A375 (cell line): ENCODE data around the genes PHACTR1 and SIRT5.

- RAMPAGE, long total RNA: no peak
These were observed 16.7 kb downstream of the ADTRP start for GRCh38 chr6:11761634-11762579.

DNA sequence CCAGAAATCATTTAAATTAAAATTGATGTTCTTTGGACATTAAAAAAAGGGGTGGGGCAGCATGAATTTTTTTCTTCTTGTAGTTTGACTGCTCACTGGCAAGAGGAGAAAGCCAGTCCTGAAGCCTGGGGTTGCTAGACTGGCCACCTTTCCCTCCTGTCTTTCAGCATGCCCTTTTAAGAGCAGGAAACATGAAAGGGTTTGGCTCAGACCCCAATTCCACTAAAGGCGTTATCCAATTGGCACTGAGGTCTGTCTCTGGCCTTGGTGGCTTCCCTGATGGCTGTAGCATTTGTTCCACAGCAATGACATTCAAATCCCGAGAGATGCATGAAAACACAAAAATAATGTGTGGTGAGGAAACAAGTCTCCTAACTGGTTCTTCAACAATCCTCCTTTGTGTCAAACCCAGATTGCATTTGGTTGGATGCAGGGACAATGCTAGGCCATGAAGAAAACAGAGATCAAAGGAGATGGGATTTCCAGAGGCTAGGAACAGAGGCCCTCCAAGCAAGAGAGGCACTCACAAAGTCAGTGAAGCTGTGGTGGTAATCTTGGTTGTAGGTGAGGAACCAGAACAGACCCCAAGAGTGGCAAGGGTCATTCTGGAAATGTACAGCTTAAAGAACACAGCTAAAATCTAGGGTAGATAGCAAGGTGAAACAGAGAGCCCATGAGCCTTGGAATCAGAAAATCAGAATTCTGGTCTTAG is 56.5 kb upstream of the ADTRP start:
- RAMPAGE, long total RNA: no peak

- RAMPAGE, long total RNA: no peak
These were observed 72.9 kb upstream of the ADTRP start for GRCh38 chr6:11851535-11851807.

DNA sequence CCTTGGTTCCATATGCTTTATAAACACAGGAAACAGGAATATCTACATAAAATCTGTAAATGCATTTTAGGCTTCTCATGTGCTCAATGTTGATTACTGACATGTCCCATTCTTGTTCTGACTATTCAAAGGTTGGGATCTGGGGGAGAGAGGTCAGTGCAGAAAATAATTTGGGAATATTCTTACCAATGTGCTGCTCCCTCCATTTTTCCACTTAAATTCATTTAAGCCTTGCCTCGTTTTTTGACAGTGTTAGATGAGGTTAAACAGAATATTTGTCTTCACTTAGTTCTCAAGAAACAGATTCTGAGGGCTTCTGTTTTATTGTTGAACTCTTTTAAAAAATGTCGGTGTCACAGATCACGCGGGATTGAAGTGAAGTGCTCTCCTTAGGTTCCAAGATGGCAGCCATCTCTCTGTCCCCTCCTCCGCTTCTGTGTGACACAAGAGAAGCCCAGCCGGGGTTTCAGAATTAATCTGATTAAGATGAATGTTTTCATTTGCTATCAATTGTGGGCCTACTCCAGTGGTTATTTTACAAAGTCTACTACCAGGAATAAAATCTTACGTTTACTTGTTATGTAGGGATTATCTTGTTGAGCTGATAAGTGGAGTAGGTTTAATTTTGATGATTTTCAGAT is 10.7 kb downstream of the HIVEP1 start:
- RAMPAGE, long total RNA: no peak

- RAMPAGE, long total RNA: no peak
These were observed 39.6 kb downstream of the HIVEP1 start for GRCh38 chr6:12051628-12052209.

DNA sequence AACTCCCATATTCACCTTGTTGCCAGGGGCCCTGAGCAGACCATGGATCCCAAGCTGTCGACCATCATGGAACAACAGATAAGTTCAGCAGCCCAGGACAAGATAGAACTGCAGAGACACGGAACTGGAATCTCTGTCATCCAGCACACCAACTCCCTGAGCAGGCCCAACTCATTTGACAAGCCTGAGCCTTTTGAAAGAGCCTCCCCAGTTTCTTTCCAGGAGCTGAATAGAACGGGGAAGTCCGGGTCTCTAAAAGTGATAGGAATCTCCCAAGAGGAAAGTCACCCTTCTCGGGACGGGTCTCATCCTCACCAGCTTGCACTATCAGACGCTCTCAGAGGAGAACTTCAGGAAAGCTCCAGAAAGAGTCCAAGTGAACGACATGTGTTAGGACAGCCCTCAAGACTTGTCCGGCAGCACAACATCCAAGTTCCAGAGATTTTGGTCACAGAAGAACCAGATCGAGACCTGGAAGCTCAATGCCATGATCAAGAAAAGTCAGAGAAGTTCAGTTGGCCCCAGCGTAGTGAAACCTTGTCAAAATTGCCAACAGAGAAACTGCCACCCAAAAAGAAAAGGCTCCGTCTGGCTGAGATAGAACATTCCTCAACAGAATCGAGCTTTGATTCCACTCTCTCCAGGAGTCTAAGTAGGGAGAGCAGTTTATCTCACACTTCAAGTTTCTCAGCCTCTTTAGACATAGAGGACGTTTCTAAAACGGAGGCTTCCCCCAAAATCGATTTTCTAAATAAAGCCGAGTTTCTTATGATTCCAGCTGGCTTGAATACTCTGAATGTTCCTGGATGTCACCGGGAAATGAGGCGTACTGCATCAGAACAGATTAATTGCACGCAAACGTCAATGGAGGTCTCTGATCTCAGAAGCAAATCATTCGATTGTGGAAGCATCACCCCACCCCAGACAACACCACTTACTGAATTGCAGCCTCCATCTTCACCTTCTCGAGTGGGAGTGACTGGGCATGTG is 111.2 kb downstream of the HIVEP1 start:
- RAMPAGE, long total RNA: no peak

GRCh38 chr6:12233593-12233871 is 56.6 kb upstream of the EDN1 start:
- RAMPAGE, long total RNA: no peak

DNA sequence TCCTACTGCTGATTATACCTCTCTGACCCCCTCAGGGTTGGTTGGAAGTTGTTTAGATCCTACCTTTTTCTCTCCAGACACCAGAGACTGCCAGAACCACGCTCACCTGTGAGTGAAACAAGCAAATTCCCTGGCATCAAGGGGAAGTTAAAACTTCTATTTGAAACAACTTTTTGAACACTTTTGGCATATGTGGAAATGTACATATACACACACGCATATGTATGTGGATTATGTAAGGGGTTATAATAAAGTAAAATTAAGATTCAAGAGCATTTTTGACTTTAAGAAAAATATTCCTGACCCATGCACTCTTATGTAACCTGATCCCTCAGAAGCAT is 40.4 kb upstream of the EDN1 start:
- RAMPAGE, long total RNA: no peak

GRCh38 chr6:12595266-12595847 is 121.2 kb upstream of the PHACTR1 start:
- RAMPAGE, long total RNA: no peak

GRCh38 chr6:12716507-12716906 is at the start of gene PHACTR1:
Gene PHACTR1, plus strand, starts transcription at chr6:12716767.
- RAMPAGE, long total RNA: no peak

GRCh38 chr6:13044279-13044786 is 284.0 kb downstream of the TBC1D7 start:
- RAMPAGE, long total RNA: no peak

DNA sequence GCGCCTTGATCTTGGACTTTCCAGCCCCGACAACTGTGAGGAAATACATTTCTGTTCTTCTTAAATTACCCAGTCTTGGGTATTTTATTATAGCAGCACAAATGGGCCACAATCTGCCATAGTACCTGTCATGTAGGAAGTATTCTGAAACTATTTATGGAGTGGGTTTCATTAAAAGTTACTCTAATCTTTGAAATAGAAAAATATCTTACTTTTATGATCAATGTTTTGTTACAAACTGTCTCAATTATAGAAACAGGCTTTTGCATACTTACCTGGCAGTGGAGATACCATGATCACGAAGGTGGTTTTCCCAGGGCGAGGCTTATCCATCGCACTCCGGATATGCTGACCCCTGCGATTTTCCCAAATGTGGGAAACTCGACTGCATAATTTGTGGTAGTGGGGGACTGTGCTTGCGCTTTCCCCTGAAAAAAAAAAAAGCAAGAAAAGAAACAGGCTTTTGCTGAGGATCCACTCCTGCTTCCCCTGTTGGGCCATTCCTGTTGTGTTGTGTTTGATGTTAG is 114.5 kb downstream of the TBC1D7 start:
- RAMPAGE, long total RNA: no peak

DNA sequence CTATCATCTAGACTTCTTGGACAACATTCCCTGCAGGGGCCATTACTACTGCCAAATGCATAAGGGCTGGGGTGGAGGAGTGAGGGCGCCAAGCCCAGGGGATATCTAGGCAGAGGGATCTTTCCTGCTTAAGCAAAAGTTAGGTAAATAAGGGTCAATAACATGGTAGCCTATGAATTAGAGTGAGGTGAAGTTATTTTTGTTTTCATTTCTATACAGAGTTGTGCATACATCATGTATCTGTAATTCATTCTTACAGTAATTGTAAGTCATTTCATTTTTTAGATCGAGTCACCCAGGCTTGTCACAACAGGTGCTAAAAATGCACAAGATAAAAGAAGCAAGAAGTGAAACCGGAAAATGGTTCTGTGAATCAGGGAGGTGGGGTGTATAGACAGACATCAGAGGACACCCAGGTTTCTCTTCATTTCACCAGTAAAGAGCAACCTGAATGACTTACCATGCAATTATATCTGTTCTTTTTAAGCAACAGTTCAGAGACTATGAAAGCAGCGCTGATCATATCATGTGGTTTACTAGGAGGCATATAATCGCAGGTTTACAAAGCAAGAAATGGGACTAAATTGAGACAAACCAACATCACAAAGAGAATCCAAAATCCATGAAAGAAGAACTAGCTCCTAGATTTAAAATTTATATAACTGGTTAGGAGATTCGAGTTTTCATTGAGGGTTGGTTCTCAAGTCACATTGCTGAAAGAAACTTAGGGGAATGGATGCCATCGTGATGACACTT is 27.7 kb upstream of the TBC1D7 start:
- RAMPAGE, long total RNA: no peak

GRCh38 chr6:13405949-13406585 is 77.7 kb upstream of the TBC1D7 start:
- RAMPAGE, long total RNA: no peak

- RAMPAGE, long total RNA: no peak
These were observed 65.9 kb downstream of the GFOD1 start for GRCh38 chr6:13421400-13422074.

GRCh38 chr6:13458934-13459340 is 28.5 kb downstream of the GFOD1 start:
- RAMPAGE, long total RNA: no peak

GRCh38 chr6:13470043-13470941 is 17.1 kb downstream of the GFOD1 start:
- RAMPAGE, long total RNA: no peak

DNA sequence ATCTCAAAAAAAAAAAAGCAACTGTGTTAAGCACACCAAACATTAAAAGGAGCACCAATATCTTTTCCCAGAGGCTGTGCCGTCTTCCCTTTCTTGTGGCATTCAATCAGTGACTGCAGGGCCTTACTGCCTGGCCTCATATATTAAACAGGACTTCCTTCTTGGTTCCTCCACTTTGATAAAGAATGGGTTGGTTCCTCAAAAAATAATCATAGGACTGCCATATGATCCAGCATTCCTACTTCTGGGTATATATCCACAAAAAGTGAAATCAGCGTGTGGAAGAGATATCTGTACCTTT is 40.2 kb upstream of the GFOD1 start:
- RAMPAGE, long total RNA: no peak

DNA sequence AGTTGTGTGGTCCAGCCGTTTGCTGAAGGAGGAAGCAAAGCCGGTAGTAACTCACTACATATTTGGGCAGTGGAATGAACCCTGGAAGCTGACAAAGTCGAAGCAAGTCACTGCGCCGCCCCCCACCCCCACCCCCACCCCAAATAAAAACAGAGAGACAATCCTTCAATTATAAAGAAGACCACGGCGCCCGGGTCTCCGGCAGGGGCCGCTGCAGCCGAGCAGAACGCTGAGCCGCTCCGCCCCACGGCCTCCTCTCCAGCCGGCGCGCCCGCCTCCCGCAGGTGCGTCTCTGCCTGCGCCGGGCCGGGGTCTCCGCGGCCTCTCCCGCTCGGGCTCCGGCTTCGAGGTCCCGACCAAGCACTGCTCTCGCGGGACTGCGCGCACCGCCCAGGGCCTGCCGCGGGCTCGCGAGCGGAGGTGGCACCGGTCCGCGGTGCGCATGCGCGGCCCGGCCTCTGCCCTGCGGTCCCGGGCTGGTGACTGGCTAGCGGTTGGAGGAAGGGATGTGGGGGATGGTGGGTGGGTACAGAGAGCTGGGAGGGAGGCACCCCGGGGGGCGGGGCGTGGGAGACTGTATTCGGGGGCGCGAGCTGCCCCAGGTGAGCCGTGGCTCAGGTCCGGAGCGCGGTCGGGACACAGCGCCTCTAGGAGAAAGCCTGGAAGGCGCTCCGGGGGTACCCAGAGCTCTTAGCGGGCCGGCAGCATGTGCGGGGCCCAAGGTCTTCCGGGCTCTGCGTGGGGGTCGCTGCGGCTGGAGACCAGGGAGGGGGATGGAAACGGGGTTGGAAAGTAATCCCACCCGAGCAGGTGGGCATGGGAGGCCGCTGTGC is at the start of gene SIRT5:
Gene SIRT5 (plus strand): TSS at position 579 of the 833 bp plus-strand sequence.
- RAMPAGE, long total RNA: no peak

GRCh38 chr6:13613692-13614079 is 1.4 kb upstream of the NOL7 start:
- RAMPAGE, long total RNA: no peak